ENCODE data around the gene STAP2.

DNA sequence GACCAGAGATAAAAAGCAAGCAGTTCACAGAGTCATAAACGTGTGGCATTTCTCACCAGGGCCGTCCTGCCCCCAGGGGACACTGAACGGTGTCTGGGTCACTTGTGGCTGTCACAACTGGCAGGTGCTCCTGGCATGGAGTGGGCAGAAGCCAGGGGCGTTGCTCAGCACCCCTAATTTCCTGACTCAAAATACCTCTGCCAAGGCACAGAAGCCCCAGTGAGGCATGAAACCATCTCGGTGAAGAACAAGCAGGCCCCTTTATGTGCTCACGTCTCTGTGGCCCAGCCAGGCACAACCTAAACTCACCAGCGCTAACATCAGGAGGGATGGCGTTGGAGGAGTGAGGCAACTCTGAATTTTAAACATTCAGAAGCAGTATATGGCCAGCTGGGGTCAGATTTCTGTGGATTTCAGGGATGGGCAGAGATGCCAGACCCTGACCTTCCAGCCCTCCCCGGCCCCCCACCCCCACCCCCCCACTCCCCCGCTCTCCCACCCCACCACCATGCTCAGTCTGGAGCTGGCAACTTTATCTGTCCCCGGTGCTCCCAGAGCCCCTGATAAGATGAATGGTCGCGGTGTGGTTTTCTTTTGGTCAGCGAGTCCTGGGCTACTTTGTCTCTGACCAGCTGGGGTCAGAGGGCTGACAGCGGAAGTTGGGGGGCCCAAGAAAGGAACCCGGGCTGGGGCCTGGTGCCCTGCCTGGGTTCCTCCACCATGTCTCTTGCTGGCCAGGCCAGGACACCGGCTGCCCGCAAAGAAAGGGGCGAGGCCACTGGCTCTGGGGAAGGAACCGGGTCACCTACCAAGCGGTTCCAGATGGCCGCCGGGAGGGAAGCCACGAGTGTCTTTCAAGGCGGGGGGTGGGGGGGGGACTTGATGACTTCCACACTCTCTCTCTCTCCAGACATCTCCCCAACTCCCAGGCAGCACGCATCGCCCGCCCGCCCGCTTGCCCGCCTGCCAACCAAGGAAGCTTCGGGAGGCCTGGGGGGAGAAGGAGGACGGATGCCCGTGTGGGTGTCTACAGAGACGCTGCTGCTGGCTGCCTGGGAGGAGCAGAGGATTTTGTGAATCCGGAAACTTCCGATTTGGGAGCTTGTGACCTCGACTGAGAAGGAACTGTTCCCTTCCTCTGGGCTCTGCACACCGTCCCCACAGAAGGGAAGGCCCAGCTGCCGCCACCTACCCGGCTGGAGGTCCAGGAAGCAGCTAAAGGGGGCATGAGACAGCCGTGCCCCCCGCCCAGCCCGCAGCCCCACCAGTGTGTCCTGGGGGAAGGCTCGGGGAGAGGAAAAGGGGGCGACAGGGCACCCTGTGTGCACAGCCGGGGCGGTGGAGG is 1.3 kb downstream of the PIP5K1C start:
- PRO-cap = bidirectional peak, plus-strand start at position 909 of the sequence, minus-strand start at position 727 of the sequence

DNA sequence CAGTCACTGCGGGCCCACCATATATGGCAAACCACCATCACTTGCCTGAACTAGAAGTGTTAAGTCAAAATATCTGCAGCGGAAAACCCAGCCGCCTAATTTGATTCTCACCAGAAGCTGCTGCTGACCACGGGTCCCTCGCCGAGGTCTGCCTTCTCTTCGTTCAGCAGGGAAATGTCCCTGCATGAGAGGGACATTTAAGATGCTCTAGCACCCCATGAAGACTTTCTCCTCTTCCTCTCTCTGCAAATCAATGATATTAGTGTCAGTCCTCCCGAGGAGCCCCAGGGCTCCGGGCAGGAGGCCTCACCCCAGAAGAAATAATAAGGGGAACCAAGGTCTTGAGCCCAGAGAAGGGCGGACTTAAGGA is 3.0 kb upstream of the MATK start:
- PRO-cap = no peak

- PRO-cap = no peak
These were observed 35.7 kb upstream of the MATK start for GRCh38 chr19:3821733-3822394.

DNA sequence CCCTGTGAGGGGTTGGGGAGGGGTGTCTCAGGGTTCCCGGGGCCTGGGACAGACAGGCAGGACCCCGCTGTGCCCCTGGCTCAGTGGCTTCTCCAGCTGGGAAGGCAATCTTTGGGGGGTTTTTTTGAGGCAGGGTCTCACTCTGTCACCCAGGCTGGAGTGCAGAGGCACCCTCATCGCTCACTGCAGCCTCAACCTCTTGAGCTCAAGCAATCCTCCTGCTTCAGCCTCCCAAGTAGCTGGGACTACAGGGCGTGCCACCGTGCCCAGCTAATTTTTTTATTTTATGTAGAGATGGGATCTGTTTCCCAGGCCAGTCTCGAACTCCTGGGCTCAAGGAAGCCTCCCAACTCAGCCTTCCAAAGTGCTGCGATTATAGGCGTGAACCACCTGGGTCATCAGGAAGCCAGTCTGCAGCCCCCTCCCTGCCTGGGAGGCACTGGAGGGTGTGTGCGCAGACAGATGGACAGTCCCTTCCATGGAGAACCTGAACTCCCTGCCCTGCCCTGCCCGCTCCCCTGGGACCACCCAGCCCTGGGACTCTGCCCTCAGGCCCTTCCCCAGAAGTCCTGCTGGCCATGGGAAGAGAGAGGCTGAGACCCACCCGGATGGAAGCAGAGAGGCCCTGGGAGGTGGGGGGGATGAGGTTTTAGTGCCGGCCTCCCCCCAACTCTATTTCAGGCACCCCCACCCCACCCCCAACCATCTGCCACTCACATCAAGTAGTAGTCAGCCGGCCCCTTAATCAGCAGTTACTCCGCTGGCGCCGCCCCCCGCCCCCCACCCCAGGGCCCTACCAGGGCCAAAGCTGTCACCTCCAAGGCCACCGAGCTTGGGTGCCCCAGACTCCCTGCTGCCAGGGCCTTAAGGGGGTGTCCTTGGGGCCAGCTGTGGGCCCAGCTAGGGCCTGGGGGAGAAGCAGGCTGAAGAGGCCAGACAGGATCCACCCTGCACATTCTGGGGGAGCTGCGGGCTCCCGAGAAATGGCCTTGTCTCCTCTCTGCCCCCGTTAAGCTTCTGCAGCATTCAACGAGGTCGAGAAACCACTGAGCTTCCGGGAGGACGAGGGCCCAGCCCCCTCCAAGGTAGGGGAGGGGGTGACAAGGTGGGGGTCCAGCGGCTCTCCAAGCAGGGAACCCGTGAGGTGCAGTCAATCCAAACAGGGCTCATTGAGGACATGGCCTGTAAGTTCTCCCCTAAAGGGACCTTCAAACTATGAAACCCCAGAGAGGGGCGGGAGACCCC is 17.1 kb downstream of the NMRK2 start:
- PRO-cap = no peak

DNA sequence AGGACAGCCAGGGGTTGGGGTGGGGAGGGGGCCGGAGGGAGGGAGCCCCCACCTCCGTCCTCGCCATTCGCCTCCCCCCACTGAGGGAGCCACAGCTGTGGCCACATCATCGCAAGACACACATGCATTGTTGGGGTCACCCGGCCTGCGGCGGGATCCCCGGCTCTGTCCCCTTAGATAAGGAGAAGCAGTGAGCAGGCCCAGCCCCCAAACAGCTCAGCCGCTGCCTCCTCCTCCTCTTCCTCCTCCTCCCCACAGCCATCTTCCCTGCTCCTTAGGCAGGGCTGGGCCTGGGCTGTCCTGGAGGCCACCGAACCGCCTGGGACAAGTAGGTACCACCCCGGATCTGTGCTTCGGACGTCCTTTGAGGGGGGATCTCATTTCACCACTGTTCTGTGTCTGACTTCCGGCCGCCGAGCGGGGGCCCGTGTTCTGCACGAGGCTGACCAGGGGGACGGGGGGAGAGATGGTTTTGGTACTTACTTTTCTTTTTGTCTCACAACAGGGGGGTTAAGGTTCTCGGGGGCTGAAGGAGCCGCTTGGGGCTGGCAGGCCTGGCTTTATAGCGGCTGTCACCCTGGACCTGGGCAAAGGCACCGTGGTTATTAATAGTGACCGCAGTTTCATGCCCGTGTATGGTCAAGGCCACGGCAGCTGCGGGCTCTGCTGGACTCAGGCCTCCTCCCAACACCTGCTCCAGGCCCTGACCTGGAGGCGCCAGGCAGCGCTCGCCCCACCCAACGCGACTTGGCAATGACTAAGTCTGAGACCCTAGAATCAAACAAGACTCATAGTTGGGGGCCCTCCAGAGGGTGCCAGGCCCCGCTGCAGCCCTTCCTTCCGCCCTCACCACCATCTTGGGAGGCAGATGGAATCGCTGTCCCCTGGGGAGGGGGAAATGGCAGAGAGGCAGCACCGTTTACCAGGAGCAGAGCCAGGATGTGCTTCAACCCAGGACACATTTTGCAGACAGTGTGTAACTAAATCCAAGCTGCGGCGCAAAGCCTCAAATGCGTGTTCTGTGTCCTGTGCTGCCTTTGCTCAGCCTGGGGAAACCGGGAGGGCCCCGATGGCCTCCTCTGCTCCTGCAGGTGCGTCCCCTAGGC is 18.3 kb downstream of the NMRK2 start:
- PRO-cap = unidirectional peak, minus-strand start at position 585 of the sequence

- PRO-cap = no peak
These were observed 16.2 kb downstream of the PIAS4 start for GRCh38 chr19:4023493-4024322.

GRCh38 chr19:4028638-4029567 is 21.4 kb downstream of the PIAS4 start:
- PRO-cap = no peak

GRCh38 chr19:4032816-4033300 is 25.3 kb downstream of the PIAS4 start:
- PRO-cap = no peak

- PRO-cap = no peak
These were observed 28.8 kb downstream of the ZBTB7A start for GRCh38 chr19:4037820-4038390.

DNA sequence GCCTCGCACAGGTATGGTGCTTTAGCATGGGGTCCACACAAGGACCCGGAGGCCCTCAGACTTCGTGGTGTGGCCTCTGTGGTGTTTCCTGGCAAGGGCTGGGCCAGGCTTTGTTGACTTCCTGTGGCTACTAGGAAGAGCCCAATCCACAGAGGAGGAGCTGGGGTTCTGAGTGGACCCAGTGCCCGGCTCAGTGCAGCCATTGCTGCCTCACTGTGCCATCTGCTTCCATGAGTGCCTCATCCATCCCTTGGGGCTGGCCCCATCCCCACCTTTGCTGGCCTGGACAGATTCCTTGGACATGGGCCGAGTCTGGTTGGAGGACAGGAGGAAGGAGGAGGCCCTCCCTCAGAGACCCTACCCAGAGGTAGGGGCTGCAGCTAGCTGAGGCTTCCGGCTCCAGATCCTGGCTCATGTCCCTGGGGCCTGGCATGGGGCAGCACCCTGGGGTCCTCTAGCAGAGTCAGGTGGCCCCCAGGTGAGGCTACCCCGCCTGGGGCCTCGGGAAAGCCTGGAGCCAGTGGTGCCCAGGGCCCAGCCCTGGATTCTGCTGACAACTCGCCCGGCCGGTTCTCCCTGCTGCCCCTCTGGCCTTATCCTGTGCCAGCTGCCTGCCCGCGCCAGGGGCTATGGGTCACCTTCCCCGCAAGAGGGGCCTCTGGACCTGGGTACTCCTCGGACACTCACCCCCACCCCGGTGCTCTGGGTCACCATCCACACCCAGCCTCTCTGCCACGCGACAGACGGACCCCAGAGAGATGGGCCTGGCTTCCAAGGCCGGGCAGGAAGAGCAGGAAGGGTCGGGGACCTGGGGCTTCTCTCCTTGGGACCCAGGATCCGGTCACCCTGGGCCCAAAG is 24.2 kb downstream of the ZBTB7A start:
- PRO-cap = no peak

GRCh38 chr19:4048085-4048588 is 18.6 kb downstream of the ZBTB7A start:
- PRO-cap = no peak

DNA sequence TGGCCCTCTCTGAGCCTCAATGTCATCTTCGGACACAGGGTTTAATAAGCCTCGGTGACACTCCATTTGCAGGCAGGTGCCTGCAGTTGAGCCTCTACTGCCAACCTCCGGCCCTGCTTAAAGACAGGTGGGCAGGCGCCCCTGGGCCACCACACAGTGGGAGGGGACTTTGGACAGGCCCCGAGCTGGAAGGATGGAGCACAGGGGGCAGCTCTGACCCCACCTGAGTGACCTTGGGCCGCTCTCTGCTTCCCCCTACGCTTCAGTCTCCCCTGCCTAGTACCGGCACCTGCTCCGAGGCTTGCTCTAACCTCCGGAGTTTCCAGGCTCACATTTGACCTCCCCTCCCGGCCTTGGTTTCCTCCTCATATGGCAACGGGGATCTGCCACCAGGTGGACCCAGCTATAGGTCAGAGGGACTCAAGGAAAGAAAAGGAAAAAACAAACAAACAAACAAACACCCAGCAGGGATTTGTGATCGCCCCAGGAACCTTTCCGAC is 3.1 kb downstream of the ZBTB7A start:
- PRO-cap = no peak

- PRO-cap = no peak
These were observed 11.8 kb upstream of the ZBTB7A start for GRCh38 chr19:4078359-4078943.

DNA sequence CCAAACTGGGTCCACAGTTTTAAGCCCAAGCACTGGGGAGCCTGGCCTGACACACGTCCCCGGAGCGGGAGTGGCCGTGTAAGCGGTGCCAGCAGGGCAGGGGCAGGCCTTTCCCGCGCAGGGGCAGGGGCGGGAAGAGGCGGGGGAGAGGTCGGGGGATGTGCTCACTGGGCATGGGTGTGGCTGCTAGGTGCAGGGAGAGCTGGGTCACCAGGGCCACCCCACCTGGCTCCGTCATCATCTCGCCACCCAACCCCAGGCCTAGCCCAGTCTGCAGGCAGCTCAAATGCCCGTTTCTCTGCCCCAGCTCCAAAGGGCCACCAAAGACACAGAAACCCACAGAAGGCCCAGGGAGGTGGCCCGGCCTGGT is 27.9 kb downstream of the MAP2K2 start:
- PRO-cap = no peak

GRCh38 chr19:4110320-4110968 is 13.5 kb downstream of the MAP2K2 start:
- PRO-cap = no peak

DNA sequence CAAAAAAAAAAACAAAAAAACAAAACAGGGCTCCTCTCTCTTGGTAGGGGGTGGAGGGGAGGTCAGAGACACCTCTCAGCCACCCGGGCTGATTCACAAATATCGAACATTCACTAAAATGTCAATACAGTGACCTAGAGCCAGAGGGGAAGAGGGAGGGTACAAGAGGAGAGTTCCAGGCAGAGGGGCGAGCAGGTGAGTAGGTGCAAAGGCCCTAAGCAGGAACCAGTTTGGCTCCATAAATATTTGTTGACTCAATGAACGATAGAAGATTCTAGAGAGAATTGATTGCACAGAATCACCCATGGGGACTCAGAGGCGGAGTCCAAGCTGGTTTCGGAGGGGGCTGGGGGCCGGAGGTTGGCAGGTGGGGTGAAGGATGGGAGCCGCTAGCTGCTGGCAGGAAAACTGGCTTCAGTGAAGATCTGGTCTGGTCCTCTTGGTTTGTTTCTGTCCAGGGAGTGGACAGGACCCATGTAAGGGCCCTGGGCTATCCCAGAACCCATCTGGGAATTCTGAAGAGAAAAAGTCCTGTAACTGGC is 809 bp upstream of the CREB3L3 start:
- PRO-cap = no peak

DNA sequence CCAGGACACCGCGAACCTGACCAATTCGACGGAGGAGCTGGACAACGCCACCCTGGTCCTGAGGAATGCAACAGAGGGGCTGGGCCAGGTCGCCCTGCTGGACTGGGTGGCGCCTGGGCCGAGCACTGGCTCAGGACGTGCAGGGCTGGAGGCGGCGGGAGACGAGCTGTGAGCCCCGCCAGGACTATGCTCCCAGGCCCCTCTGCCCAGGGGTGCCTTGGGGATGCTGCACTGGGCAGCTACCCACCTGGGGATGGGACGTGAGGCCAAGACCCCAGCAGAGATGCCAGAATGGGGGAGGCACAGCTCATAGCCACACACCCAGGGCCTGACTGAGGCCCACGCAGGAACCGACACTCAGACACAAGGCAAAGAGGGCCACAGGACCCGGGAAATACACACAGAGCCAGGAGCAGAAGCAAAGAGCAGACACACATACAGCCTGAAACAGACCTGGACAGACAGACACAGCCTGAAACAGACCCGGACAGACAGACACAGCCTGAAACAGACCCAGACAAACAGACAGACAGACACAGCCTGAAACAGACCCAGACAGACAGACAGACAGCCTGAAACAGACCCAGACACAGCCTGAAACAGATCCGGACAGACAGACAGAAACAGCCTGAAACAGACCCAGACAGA is 10.4 kb downstream of the SIRT6 start:
- PRO-cap = no peak

- PRO-cap = no peak
These were observed 20.6 kb upstream of the EBI3 start for GRCh38 chr19:4208535-4209233.

DNA sequence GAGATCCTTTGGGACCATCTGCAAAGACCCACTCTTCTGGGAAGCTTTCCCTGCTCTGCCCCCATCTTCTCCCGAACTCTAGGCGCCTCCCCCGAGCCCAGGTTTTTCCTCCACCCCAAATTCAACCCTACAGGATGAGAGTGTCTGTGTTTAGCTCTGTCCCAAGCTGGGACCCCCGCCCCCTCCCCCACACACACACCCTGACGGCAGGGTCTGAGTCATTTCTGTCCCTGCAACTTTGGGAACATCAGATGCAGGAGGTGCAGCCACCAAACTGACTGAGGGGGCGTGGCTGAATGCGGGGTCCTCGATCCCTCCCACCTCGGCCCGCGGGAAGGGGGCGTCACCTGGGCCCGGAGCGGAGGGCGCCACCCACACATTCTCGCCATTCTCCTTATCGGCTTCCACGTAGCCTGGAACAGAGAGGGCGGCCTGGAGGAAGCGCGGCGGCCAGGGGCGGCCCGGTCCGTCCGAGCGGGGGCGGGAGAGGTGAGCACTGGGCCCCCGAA is 12.0 kb downstream of the STAP2 start:
- PRO-cap = no peak

DNA sequence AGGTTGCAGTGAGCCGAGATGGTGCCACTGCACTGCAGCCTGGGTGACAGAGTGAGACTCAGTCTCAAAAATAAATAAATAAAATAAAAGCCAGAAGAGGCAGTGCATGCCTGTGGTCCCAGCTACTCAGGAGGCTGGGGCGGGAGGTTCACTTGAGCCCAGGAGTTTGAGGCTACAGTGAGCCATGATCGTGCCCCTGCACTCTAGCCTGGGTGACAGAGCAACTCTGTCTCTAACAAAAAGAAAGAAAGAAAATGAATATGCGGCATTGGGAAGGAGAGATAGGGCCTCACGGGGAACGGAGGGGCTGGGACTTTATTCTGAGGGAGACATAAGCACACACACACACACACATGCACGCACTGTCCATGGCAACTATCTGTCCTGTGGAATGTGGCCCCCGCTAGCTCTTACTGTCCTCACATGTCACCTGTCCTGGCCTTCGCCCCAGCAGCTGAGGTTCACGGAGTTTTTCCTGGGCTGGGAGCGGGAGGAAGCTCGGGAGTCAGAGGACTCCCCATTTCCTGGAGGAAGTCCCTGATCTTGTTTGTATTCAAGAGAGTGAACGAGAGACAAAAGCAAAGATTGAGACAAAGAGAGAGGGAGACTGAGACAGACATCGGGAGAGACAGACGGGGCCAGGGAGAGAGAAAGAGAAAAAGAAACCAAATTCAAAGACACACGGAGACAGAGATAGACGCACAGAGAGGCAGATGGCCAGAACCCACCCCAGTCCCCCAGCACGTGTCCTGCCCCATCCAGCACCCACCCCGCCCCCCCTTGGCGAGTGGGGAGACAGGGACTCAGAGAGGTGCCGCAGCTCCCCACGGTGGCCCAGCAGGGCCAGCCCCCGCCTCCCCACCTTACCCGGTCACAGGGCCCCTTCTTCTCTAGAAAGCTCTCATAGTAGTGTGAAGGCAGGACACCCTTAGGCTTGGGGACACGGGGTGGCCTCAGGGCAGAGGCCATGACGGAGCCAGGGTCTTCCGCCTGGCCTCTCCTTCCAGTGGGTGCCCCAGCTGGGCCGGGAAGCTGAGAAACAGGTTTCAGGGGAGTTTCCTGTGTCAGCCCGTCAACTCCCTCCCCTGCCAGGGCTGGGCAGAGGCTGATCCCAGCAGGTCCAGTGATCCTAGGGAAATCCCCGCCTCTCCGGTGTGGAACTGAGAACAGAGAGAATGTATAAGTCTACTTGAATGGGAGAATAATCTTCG is at the start of gene STAP2:
TSS of gene STAP2 (minus strand) at position 1,043 of the 1,211 bp plus-strand sequence.
- PRO-cap = no peak